Measurements from ENCODE around the genes MADCAM1, RNF126 and PLPPR3.

- PRO-cap, 3 experiments = no peak in any of the 3 experiments
- RAMPAGE, long total RNA, 4 experiments = no peak in any of the 4 experiments
- RRBS = no CpG with 5 or more reads among the region's 11 CpGs
These were observed 16.7 kb downstream of the MIER2 start for GRCh38 chr19:327789-328383.

DNA sequence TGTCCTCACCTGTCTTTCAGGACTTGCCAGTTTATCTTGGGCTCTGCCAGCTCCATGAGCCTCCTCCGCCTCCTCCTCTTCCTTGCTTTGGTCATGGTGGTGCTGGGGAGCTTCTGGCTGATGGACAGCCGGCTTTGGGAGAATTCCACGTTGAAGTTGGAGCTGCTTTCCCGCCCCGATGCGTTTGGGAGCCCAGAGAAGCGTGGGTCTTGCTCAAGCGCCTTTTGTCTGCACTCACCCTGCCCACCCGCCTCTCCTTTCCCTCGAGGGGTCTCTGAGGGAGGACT lies 1.6 kb downstream of the THEG start:
- PRO-cap, 3 experiments = no peak in any of the 3 experiments
- RAMPAGE, long total RNA, 4 experiments = no peak in any of the 4 experiments
- RRBS = no CpG with 5 or more reads among the region's 10 CpGs

DNA sequence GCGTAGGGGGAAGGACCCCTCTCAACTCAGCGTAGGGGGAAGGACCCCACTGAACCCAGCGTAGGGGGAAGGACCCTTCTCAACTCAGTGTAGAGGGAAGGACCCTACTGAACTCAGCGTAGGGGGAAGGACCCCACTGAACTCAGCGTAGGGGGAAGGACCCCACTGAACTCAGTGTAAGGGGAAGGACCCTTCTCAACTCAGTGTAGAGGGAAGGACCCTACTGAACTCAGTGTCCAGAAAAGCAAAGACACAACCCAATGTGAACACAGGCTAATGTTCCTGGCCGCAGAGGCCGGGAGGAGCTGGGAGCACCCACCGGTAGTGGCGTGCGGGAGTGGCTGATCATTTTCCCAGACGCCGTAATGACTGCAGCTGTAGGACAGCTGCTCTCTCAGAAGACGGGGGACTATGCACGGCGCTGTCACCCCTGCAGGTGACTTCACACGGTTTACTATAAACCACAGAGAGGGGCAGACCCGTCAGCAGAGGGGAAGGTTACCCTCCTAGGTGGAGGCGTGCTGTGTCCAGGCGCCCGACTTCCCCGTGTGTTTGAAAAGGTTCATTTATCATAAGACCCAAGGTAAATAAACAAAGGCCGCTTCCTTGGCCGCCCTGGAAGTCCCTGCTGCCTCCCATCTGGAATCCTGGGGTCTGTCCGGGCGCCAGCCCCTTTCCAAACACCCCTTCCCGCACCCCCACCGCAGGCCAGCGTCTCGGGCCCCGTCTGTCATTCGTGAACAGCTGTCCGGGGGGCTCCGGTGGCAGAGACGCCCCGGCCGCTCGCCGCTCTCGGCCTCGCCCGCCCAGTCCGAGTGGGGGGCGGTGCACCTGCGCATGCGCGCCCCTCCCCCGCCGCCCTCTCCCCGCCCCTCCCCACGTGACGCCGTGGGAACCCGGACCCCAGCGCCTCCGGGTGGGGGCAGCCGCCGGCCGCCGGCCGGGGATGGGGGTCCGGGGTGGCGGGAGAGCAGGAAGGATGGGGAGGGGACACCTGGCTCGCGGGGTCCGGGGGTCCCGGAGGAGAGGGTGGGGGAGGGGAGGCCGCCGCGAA lies 1.1 kb downstream of the SHC2 start:
- PRO-cap, 3 experiments = peak in 3 of 3 experiments; most common plus-strand start position 397 of the sequence (in 3); most common minus-strand start position 813 of the sequence (in 3)
- RAMPAGE, long total RNA, 4 experiments = no peak in any of the 4 experiments
- RRBS = 1% methylated on average over 16 of the region's 69 CpGs

DNA sequence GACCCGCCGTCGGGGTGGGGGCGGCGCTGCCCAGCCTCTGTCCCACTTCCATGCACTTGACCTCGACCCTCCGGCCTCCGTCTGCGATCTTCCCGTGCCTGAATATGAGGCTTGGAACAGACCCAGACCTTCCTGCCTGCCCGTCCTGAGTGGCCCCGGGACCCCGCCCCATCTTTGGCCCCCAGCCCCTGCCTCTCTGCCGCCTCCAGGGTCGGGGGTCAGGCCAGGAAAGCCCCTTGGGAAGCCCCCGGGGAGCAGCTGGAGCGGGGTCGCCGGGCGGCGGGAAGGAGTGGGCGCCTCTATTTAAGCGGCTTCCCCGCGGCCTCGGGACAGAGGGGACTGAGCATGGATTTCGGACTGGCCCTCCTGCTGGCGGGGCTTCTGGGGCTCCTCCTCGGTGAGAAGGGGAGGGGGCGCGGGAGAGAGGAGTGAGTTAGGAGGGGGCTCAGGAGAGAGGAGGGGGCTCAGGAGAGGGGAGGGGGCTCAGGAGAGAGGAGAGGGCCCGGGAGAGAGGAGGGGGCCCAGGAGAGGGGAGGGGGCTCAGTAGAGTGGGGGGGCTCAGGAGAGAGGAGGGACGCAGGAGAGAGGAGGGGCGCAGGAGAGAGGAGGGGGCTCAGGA lies at the start of gene MADCAM1:
Gene MADCAM1 (plus strand): TSS at position 332 of the 619 bp plus-strand sequence.
- PRO-cap, 3 experiments = no peak in any of the 3 experiments
- RAMPAGE, long total RNA, 4 experiments = no peak in any of the 4 experiments
- RRBS = 6% methylated on average over 8 of the region's 34 CpGs

GRCh38 chr19:534697-535292 lies 3.2 kb downstream of the CDC34 start:
- PRO-cap, 3 experiments = no peak in any of the 3 experiments
- RAMPAGE, long total RNA, 4 experiments = no peak in any of the 4 experiments
- RRBS = no CpG with 5 or more reads among the region's 21 CpGs

DNA sequence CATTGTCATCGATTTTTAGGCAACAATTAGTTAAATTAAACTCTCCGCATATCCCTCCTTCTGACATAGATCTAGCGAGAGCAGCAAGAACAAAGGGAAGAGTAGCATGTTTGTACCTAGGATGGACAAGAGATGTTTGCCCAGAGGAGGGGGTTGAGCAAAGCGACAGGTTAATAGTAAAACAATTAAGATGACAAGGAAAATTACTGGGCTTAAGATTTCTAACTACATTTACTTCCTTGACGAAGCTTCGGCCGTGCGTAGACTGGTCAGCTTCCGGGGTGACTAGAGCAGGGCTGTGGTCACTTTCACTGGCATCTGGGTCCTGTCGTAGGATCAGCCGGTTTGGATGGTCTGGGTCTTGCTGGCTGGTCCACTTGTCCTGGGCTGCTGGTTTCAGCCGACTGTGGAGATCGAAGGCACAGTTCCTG lies 5.2 kb upstream of the BSG start:
- PRO-cap, 3 experiments = no peak in any of the 3 experiments
- RAMPAGE, long total RNA, 4 experiments = no peak in any of the 4 experiments
- RRBS = 87% methylated on average over 3 of the region's 13 CpGs

GRCh38 chr19:632310-633250 lies 757 bp downstream of the POLRMT start:
- PRO-cap, 3 experiments = peak in 3 of 3 experiments; most common plus-strand start chr19:632754 (in 2); most common minus-strand start chr19:632445 (in 1)
- RAMPAGE, long total RNA, 4 experiments = no peak in any of the 4 experiments
- RRBS = 9% methylated on average over 12 of the region's 57 CpGs

DNA sequence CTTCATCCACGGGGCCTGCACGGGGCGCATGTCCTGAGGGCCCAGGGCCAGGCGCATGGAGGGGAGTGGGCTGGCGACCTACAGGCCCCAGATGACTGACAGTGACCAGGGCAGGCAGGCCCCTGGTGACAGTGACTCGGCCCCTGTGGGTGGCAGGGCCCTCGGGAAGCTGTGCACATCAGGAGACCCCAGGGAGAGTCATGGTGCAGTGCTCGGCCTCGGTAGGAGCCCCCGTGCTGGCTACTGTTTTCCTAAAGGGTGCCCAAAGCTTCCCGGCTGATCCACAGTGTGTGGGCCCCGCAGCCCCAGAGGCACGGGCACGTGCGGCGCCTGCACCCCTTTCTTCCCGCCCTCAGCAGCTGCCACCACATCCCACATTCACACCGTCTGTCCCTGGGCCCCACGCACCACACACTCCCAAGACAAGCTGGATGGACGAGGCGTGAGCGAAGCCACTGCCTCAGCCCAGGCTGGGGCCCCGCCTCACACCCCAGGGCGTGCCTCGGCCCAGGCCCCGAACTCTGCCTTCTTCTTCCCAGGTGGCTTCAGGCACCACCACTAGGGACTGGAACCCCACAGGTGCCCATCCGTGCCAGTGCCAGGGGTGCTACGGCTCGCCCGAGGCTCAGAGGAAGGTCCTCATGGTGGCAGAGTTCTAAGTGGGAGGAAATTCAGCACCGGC lies 4.6 kb downstream of the RNF126 start:
- PRO-cap, 3 experiments = no peak in any of the 3 experiments
- RAMPAGE, long total RNA, 4 experiments = no peak in any of the 4 experiments
- RRBS = no CpG with 5 or more reads among the region's 31 CpGs

- PRO-cap, 3 experiments = peak in 3 of 3 experiments; most common plus-strand start chr19:663482 (in 2); most common minus-strand start chr19:663181 (in 3)
- RAMPAGE, long total RNA, 4 experiments = no peak in any of the 4 experiments
- RRBS = 2% methylated on average over 53 of the region's 107 CpGs
These were observed at the start of gene RNF126 for GRCh38 chr19:663018-664103. Gene RNF126 (minus strand): TSS chr19:663214.

DNA sequence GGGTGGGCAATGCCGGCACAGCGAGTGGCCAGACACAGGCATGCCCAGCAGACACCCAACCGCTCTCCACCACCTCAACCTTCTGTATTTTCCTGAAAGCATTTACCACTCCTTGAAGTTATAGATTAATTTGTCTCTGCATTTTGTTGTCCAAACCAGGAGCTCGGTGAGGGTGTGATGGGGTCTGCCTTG lies 1.2 kb upstream of the FSTL3 start:
- PRO-cap, 3 experiments = no peak in any of the 3 experiments
- RAMPAGE, long total RNA, 4 experiments = no peak in any of the 4 experiments
- RRBS = no CpG with 5 or more reads among the region's 4 CpGs

- PRO-cap, 3 experiments = peak in 3 of 3 experiments; most common plus-strand start chr19:719277 (in 1); most common minus-strand start chr19:719143 (in 3)
- RAMPAGE, long total RNA, 4 experiments = no peak in any of the 4 experiments
- RRBS = 30% methylated on average over 39 of the region's 75 CpGs
These were observed 10.3 kb downstream of the PALM start for GRCh38 chr19:718813-719713.

DNA sequence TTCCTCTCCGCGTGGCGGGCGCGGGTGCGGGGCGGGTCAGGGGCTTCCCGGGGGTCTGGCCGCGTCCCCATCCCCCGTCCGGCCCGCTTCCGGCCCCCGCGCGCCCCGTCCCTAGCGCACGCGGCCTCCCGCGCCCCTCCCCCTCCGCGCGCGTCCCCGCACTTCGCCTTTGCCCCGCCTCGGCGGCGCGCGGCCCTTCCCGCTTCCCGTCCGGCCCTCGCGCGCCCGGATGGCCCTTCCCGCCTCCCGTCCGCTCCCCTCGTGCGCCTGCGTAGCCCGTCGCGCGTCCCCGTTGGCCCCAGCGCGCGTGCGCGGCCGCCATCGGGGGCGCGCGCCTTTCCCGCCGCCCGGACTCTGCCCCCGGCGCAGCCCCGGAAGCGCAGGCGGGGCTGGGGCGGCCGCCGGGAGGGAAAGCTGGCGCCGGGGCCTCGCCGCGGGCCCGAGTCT lies 404 bp downstream of the PTBP1 start:
- PRO-cap, 3 experiments = peak in 3 of 3 experiments; most common plus-strand start position 382 of the sequence (in 3); most common minus-strand start position 136 of the sequence (in 3)
- RAMPAGE, long total RNA, 4 experiments = no peak in any of the 4 experiments
- RRBS = under 1% methylated on average over 19 of the region's 80 CpGs

GRCh38 chr19:810901-811815 lies 10.6 kb downstream of the PLPPR3 start:
- PRO-cap, 3 experiments = no peak in any of the 3 experiments
- RAMPAGE, long total RNA, 4 experiments = no peak in any of the 4 experiments
- RRBS = 84% methylated on average over 9 of the region's 36 CpGs

DNA sequence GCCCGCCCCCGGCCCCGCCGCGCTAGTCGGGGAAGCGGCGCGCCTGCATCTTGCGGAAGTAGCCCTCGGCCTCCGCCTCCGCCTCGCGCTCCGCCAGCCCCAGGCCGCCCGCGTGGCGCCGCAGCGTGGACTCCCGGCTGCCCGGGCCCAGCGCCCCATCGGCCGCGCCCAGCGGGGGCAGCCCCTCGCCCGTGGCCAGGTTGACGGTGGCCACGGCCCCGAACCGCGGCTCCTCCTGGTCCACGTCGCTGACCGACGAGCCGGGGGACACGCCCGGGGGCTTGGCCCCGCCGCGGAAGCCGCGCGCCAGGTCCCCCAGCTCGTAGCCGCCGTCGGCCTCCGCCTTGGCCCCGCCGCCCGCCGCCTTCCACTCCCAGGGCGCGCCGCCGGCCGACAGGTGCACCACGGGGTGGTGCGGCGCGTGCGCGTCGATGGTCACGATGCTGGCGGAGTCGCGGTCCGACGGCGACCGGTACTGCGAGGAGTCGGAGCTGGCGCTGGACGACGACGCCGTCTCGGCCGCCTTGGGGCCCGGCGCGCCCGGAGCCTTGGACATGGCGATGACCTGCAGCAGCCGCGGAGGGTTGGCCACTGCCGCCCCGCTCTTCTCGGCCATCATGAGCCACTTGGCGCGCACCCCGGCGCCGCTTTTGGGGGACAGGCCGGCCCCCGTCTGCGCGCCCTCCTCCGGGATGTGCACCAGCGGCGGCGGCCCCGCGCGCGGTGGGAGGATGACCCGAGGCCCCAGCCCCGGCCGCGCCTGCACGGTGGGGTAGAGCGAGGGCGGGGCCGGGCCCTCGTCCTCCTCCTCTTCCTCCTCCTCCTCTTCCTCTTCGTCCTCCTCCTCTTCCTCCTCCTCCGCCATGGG lies 9.0 kb downstream of the PLPPR3 start:
- PRO-cap, 3 experiments = peak in 1 of 3 experiments; most common plus-strand start position 370 of the sequence (in 1); most common minus-strand start position 369 of the sequence (in 1)
- RAMPAGE, long total RNA, 4 experiments = no peak in any of the 4 experiments
- RRBS = 95% methylated on average over 38 of the region's 125 CpGs

GRCh38 chr19:821850-822762 lies at the start of gene PLPPR3:
Gene PLPPR3 (minus strand): TSS chr19:821955.
- PRO-cap, 3 experiments = no peak in any of the 3 experiments
- RAMPAGE, long total RNA, 4 experiments = no peak in any of the 4 experiments
- RRBS = 5% methylated on average over 52 of the region's 109 CpGs

- PRO-cap, 3 experiments = no peak in any of the 3 experiments
- RAMPAGE, long total RNA, 4 experiments = no peak in any of the 4 experiments
- RRBS = 1% methylated on average over 11 of the region's 18 CpGs
These were observed 256 bp downstream of the ARID3A start for GRCh38 chr19:926186-926395.

DNA sequence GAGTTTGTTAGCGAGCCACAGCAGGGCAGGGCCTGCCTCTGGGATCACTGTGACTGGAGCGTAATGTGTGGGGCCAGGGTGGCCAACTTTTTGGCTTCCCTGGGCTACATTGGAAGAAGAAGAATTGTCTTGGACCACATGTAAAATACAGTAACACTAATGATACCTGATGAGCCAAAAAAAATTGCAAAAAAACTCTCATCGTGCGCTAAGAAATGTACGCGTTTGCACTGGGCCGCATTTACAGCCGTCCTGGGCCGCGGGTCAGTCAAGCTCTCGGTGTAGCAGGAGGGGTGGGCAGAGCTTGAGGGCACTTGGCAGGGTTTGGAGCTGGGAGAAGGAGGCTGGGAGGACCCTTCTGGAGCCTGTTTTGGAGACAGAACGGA lies 14.3 kb downstream of the ARID3A start:
- PRO-cap, 3 experiments = peak in 2 of 3 experiments; most common plus-strand start position 296 of the sequence (in 2)
- RAMPAGE, long total RNA, 4 experiments = no peak in any of the 4 experiments
- RRBS = no CpG with 5 or more reads among the region's 12 CpGs

DNA sequence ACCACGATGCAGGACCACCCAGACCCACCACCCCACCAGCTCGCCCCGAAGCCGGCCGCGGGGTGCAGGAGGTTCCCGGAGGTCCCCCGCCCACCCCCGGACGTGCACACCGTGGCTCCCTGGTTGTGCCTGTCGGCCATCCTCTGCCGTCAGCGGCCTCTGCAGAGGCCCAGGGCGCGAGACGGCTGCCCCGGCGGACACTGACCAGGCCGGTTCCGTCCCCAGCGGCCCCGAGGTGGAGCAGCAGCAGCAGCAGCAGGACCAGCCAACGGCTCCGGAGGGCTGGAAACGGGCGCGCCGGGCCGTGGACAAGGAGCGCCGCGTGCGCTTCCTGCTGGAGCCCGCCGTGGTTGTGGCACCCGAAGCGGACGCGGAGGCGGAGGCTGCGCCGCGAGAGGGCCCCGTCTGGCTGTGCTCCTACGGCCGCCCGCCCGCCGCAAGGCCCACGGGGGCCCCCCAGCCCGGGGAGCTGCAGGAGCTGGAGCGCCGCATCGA lies 8.8 kb downstream of the GRIN3B start:
- PRO-cap, 3 experiments = no peak in any of the 3 experiments
- RAMPAGE, long total RNA, 4 experiments = no peak in any of the 4 experiments
- RRBS = 88% methylated on average over 17 of the region's 55 CpGs

- PRO-cap, 3 experiments = no peak in any of the 3 experiments
- RAMPAGE, long total RNA, 4 experiments = no peak in any of the 4 experiments
- RRBS = 7% methylated on average over 2 of the region's 25 CpGs
These were observed 3.7 kb downstream of the TMEM259 start for GRCh38 chr19:1017039-1017880.

GRCh38 chr19:1090768-1091270 lies 4.4 kb downstream of the POLR2E start:
- PRO-cap, 3 experiments = no peak in any of the 3 experiments
- RAMPAGE, long total RNA, 4 experiments = no peak in any of the 4 experiments
- RRBS = no CpG with 5 or more reads among the region's 26 CpGs